Umbilical cord (tissue), 2 donors: ENCODE measurements around a stretch of chr9.

- RAMPAGE, long total RNA: no peak
Observed at GRCh38 chr9:125646745-125647154, 60.3 kb downstream of the MAPKAP1 start.

DNA sequence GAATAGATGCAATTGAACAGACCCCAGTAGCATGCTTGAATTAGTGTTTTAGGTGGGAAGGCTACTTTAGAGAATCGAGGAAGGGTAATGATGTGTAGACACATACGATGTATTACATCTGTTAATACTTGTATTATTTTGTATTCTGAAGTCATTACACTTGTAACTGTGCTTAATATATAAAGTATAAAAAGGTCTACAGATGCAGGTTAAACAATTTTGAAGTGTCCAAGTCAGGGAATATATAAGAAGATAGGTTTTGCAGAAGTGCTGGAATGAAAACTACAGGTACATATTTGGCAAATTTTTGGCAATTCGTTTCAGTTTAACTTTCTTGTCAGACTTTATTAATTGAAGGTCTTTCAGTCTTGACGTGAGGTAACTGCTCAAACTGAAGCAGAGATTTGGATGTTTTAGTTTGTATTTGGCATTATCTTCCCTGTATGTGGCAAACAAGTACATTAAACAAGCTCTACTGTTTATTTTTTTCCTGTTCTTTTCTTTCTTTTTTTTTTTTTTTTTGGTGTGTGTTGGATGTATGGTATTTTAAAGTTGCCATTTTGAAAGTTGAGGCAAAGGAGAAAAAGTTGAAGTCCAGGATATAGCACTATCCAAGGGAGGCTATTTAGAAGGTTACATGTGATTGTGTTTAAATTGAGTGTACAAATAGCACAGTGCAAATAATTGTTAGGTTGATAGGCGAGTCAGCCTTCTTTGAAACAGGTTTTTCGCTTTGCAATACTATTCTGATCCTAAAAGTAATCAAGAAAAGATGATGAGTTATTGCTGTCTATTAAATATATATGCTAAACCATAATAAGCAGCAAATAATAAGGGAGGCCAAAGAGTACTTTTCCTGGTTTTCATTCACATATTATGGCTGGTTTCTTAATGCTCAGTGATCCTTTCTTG, 2.1 kb downstream of the PBX3 start:
- RAMPAGE, long total RNA: no peak

GRCh38 chr9:125769228-125770203, 22.3 kb downstream of the PBX3 start:
- RAMPAGE, long total RNA: no peak

DNA sequence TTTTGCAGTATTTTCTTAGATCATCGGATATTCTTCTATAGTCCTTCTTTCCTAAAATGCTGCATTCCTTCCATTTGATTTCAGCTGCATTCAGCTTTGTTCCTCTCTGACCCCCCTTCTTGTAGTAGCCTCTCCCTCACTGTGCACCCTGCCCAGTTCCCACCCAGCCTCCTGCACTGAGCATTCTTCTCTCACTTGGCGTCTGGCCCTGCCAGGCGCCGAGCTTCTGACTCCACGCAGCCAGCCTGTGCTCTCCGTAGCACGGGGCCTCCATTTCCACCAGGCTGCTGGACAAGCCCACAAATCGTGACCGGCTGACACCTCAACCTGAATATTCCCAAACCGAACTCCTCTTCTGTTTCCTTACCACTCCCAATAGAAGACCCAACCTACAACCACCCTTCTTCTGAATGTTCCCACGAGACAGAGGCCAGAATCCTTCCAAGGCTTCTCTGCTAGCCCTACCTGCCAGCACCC, 40.0 kb downstream of the MVB12B start:
- RAMPAGE, long total RNA: no peak

GRCh38 chr9:126469249-126469944, 142.8 kb downstream of the MVB12B start:
- RAMPAGE, long total RNA: no peak

GRCh38 chr9:126806313-126806830, 1.5 kb downstream of the ZBTB43 start:
- RAMPAGE, long total RNA: no peak

DNA sequence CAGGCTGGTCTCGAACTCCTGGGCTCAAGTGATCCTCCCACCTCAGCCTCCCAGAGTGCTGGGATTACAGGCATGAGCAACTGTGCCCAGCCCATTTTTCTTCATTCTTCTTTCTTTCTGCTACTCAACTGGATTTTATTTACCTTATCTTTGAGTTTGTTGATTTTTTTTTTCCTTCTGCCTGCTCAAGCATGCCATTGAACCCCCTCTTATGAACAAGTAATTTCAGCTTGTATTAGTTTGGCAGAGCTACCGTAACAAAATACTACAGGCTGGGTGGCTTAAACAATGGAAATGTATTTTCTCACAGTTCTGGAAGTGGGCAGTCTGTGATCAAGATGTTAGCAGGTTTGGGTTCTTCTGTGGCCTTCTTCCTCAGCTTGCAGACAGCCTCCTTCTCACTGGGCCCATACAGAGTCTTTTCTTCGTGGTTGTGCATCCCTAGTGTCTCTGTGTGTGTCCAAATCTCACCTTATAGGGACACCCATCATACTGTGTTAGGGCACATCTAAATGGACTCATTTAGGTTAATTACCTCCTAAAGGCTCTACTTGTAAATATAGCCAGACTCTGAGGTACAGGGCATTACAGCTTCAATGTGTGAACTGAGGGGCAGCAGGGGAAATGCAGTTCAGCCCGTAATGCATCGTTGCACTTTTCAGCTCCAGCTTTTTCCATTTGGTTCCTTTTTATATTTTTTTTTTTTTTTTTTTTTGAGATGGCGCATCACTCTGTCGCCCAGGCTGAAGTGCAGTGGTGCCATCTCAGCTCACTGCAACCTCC, 20.5 kb downstream of the ZBTB43 start:
- RAMPAGE, long total RNA: no peak

DNA sequence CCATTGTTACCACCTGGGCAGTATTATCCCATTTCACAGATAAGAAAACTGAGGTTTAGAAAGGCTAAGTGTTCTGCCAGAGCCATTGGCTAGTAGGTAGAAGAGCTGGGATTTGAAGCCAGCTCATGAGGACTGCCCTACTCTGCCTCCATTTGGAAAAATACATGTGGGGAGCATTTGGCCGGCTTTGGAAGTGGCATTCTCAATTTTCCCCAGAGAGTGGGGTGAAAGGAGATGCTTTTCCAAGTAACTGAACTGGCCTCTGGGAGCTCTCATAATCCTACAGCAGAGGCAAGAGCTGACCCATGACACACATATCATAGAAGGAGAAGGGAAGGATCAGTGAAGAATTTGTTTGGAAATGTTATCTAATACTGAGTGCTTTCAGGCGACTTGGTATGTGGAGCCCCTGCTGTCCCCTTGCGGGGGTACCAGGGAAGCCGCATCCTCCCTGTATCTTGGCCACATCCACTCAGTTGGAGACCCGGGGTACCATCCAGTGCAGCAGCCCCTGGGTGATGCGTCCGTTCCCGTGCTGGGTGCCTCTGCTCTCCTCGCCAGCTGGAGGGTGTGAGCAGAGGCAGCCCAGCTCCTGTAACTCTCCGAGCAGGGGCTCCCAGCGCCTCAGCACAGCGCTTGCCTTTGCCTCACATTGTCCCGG, 1.1 kb downstream of the ANGPTL2 start:
- RAMPAGE, long total RNA: no peak

DNA sequence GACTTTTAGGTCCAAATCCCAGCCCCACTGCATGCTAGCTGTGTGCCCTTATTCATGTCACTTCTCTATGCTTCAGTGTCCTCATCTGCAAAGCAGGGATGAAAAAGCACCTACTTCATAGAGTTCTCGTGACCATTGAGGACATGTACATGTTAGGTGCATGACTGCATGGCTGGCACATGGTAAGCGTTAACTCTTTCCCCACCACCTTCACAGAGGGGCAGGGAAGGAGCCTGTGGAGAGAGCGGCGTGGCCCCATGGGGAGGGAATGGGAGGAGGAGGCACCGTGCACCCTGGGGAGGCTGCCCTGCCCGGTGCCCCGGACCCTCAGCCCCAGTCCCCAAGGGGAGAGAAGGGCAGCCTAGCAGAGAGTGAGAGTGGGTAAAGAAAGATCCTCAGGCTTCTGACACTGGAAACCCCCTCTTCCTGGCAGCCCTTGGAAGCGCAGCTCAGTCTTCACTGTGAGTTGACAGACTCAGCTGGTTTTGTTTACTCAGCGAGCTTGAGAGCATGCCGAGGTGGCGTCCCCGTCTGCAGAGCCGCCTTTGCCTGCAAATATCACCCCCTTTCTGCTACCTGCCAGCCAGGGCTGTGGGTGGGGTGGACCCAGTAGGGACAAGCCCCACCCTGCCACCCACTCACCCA, 10.6 kb upstream of the ANGPTL2 start:
- RAMPAGE, long total RNA: no peak

DNA sequence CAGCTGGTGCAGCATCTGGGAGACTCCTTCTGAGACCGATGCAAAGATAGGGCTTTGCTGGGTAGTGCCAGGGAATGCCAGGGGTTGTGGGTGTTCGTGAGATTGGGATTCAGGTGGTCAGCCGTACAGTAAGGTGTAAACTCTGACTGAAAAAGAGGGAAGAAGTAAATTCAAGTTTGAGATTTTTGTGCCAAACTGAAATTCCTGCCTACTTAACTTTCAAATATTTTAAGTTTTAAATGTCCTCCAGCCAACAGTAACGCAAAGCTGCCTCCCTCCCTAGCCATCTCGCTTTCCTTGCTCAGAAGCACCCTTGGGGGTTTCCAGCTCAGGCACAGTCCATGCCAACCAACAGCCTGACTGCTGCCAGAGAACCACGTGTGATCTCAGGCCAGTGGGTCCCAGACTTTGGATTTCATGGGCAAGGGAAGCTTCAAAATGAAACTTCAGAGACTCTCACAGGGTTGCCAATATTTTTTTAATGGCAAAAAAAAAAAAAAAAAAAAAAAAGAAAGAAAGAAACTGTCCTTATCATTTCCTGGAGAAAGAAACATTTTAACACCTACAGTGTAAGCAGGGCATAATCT, 18.8 kb upstream of the ANGPTL2 start:
- RAMPAGE, long total RNA: no peak

DNA sequence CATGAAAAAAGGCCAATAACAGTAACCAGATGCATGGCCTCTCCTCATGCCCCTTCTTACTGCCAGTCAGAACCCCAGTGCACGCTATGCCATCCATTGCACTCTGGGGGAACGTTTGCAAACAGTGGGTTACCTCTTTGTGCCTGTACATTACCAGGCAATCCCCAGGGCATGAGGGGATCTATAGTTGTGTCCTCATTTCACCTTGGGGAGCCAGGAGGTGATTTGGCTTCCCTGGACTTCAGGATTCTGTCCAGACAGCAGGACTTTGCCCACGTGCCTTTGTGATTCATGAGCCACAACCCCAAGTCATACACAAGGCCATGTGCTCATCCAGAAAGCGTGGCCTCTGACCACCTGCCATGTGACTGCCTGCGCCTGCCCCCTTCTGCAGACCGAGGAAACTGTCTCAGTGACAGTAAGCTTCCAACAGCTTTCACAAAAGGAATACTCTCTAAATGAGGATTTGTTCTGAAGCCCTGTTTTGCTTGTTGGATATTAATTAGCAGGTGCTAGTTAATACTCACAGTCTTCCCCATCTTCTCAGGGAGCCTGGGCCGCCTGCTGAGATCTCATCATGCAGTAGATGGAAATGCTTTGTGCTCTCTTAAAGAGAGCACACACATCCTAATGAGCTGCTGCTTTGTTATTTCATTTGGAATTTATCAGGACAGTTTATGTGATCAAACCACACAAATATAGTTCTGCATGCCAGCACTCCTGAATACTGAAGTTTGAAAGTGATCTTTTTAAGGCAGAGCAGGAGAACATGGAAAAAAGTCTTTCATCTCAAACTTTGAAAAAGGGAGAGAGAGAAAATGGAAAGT, 36.9 kb upstream of the ANGPTL2 start:
- RAMPAGE, long total RNA: no peak

GRCh38 chr9:127182849-127183322, 60.5 kb upstream of the ANGPTL2 start:
- RAMPAGE, long total RNA: no peak

- RAMPAGE, long total RNA: no peak
Observed at GRCh38 chr9:127224093-127224751, 40.4 kb upstream of the GARNL3 start.

- RAMPAGE, long total RNA: no peak
Observed at GRCh38 chr9:127309002-127309490, 44.5 kb downstream of the GARNL3 start.

DNA sequence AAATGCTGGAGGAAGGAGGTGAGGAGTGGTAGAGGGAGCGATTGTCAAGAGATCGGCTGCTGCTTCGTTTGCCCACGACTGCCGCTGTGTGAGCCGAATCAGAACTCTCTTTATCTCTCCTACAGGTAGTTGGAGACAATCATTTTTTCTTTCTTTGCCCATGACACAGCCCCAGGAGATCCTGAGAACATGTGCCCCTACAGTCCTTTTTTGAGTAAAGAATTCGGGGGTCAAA, 521 bp downstream of the ZNF79 start:
- RAMPAGE, long total RNA: no peak

DNA sequence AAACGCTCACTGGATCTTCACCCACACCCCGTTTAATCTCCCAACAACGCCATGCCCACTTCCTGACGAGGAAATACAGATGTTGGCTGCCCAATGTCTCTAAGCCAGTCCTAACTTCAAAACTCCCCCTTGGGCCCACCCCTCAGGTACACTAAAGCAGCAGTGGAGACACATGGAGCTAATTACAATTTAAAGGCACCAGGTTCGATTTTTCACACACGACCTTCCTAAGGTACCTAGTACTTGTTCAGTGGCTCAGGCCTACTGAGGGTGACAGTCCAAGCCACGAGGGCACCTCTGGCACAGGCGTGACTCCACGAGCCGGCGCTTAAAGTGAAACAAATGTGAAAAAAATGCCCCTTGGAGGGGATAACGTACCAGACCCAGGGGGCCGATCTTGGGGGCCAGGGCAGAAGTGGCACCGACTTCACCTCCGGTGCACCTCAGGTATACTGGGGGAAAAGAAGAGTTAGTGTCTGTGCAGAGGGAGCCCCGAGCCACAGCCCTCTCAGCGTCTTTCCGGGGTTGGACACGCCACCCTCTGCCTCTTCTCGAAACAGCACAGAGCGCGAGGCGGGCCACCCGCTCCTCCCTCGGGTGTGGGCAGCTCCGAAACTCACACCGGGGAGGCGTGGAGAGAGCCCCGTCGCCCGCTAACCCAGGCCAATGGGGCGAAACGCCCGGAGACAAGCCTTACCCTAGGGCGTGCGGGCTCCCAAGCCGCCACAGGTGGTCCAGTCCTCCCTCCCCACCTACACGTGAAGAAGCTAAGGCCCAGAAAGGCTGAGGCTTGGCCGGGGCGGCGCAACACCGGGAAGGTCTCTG, 641 bp downstream of the RPL12 start:
- RAMPAGE, long total RNA: no peak

- RAMPAGE, long total RNA: no peak
Observed at GRCh38 chr9:127493592-127494060, 42.3 kb downstream of the LRSAM1 start.

DNA sequence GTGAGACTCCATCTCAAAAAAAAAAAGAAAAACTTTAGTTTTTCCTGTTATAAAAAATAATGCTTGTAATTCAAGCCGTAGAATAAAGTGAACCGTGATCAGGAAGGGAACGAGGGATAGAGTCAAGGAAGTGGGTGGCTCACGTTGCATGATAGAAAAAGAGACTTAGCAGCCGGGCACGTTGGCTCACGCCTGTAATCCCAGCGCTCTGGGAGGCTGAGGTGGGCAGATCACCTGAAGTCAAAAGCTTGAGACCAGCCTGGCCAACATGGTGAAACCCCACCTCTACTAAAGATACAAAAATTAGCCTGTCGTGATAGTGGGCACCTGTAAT, 48.6 kb downstream of the LRSAM1 start:
- RAMPAGE, long total RNA: no peak

GRCh38 chr9:127543602-127543939, 25.3 kb downstream of the NIBAN2 start:
- RAMPAGE, long total RNA: no peak

- RAMPAGE, long total RNA: no peak
Observed at GRCh38 chr9:127570508-127570876, 1.6 kb upstream of the NIBAN2 start.